Measurements from ENCODE around the genes INSL4, PLGRKT and MLANA.

DNA sequence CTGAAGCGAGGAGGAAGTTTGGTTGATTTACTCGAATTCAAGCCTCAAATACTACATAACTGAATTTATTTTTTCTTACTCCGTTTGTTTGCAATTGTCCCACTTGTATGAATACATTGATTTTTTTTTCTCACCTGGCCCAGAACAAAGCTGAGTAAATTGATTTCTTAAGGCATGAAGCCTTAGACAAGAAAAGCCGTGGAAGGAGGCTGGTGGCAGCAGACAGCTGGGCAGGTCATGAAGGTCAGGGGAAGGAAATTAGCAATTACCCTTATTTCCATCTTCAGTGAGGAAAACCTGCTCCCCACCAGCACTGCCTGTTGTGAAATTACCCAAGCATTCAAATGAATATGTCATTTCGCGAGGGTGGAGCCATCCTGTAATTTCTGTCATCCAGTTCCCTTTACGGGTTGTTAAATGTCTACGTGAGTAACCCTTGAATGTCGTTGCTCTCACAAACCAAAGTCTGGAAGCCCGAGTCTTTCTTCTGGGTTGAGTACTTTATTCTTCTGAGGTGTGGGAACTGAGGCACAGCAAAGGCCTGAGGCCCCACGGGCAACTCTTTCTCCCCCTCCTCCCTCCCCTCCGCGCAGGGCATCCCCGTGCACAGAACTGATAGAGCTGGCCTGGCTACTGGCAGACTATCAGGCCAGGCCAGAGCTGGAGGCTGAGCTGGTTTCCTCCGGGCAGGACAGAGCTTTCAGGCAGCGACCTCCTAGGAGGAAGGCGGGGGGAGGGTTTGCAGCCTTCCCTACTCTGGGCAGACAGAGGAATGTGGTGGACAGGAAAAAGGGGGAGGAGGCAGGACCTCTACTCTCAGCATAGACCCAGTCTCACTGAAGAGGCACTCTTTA lies 22.0 kb upstream of the AK3 start:
- PRO-cap, result no peak

GRCh38 chr9:4805424-4806072 lies 12.8 kb downstream of the RCL1 start:
- PRO-cap, result no peak

DNA sequence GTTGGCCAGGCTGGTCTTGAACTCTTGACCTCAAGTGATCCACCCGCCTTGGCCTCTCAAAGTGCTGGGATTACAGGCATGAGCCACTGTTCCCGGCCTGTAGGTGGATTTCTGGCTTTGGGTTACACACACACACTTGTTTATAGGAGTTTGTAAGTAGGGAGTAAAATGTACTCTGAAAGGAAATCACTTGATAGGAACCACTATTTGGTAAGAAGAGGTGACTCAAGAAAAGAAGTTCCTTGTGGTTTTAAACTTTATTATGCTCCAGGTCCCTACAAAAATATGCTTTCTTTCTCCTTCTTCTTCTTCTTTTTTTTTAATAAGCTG lies 42.8 kb upstream of the JAK2 start:
- PRO-cap, result no peak

DNA sequence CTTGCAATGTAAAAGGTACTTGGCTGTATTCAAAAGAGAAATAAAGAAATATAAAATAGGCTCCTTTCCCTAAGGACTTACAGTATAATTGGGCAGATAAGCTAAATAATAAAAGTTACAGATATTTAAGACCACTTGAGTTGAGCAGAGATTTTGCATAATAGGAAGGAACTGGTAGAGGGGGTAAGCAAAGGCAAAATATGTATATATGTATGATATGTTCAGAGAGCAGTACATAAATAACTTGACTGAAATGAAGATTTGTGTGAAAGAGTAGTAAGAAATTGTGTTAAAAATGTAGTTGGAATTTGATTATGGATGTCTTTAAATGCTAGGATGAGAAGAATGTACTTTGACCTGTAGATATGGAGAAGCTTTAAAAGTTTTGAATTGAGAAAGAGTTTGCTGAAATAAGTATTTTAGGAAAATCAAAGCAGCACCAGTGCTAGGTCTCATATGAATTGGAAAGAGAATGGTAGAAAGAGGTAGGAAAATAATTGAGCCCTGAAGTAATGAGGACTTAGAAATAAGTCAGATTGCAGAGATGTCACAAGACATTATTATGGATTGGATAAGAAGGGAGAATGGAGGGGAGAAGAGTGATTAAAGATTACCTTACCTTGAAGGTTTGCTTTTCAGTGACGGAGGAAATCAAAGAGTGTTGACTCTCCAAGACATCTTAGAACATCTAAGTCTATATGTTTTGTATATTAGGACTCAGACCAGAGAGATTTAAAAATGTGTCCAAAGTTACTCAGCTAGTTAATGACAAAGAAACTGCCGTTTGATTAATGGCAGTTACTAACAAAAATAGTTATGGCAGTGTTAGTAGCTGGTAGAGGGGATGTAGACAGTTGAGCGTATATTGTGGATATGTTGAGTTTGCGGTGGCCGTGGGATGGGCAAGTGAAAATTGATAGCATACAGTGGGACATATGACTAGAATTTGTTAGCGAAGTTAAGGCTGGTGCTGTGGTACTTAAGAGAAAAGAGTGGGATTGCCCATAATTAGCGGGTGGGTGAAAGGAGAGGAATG lies 4.8 kb downstream of the JAK2 start:
- PRO-cap, result no peak

- PRO-cap, result no peak
Measured at GRCh38 chr9:5134157-5134739, 51.2 kb downstream of the INSL6 start.

- PRO-cap, result no peak
Measured at GRCh38 chr9:5231183-5231720, at the start of gene INSL4. INSL4 (plus strand) TSS chr9:5231419.

DNA sequence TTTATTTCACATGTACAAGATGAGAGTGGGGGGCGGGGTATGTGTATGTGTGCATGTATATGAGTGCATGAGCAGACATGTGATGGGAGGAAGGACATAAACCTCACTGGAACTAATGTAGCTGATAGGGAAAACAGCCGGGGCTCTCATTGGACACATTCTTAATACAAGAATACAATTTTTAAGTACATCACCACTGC lies 6.6 kb upstream of the RLN2 start:
- PRO-cap, result unidirectional peak, plus-strand start at position 131 of the sequence

- PRO-cap, result no peak
Measured at GRCh38 chr9:5336663-5337157, 3.0 kb downstream of the RLN1 start.

DNA sequence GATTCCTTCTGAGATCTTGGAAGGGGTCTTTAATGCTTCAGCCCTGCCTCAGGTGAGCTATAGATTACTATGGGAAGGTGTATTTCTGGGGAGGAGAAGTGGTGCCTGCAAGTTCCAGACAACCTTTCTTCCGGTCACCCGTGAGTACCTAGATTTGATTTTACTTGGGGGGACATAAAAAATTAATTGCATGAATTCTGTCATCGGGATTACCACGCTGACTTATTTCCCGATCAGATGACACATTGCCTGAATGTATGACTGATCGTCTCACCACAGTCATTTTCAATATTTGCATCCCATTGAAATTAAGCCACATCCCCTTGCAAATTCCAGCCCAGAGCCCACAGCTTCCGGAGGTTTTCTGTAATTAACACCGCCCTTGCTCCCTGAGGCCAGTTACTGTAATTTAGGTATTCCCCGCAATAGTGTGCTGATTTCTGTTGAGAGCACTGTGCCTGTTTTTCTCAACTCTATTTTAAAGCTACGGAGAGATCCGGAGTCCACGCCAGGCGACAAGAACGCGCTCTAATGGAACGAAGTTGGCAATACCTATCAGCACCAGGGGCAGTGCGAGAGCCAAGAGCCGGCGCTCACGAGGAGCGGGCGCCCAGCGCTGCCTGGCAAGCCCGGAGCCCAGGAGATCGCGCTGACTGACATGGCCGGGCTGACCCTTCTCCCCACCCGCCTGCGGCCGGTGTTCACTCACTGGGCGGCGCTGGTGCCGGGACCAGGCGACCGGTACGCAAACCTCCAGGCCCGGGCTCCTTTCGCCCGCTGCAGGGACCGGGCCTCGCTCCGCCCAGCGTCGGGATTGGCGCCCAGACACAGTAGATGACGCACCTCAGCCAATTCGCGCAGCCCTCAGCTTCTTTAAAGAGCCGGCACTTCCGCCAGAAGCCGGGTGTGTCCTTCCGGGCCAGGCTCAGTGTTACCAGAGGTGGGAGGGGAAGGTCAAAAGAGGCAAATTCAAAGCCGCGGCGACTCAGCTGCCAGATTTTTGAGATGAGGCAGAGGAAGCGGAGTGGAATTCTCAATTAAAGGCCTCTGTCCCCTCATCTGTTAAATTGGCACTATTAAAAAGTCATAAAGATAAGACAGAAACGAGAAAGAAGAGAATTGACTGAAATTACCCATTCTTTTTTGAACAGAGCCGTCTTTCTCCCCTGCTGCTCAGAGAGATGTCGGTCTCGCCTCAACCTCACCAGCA lies at the start of gene PLGRKT:
PLGRKT (minus strand) TSS at position 846 of the 1,210 bp plus-strand sequence.
- PRO-cap, result bidirectional peak, plus-strand start at position 995 of the sequence, minus-strand start at position 779 of the sequence

DNA sequence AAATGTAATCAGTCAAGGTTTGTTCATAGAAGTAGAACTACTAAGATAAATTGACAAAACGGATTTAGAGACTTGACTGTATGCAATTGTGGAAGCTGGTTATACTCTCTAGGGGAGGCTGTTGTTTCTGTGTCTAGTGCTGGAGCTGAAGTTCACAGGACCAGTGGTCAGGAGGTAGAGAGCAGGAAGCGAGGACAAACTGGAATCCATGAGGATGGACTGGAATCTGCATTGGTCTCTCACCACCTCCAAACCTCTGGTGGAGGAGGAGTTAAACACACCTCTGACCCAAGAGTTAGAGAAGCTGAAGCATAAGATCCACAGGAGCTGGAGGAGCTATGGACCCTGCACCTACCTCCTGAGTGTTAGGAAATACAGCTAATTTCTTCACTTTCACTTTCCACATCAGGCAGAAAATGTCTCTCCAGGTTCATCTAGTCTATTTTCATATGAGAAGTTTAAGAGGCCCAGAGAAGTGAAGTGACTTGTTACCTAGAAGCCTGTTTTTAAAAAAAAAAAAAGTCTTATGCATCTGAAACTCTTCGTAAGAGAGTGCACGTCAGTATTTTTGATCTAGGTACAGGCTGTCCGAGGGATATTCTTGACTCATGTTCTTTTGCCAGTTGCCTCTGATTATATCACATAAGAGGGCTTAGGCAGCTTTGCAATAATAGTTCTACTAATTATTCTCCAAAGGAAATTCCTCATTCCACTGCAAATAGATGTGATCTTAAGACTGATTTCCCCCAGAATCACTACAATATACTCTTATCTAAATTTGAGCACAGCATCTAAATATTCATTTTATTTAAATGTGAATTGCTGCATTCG lies 20.1 kb upstream of the RIC1 start:
- PRO-cap, result no peak

- PRO-cap, result no peak
Measured at GRCh38 chr9:5757345-5758092, 75.4 kb downstream of the ERMP1 start.

DNA sequence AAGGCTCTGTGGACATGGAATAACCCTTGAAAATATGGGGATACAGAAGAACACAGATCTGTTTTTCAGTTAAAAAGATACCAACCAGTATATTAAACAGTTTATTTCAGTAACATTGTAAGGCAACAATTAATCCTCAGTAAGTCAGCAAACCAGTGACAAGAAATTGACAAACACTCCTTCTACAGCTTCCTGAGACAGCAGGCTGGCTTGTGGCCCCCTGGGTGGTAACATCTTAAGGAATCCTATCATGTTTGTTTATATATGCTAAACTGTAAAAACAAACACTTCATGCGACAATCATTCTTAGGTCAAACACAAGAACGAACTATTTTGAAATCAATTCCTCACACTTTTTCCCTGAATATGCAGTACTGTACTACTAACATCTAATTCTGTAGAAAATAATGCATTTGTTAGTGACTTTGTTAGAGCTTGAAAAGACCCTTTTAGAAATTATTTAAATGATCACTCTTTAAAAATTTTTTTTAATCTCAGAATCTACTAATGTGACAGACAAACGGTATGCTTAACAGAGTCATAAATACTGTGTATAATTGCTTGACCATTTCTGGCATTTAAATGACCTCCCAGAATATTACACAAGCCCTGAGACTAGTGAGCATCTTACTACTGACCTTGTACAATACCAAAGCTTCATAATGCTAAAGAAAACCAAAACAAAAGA lies 48.3 kb downstream of the ERMP1 start:
- PRO-cap, result no peak

GRCh38 chr9:5890780-5891236 lies at the start of gene MLANA:
MLANA (plus strand) TSS chr9:5890889.
- PRO-cap, result no peak

GRCh38 chr9:5892331-5892910 lies 1.7 kb downstream of the MLANA start:
- PRO-cap, result no peak

DNA sequence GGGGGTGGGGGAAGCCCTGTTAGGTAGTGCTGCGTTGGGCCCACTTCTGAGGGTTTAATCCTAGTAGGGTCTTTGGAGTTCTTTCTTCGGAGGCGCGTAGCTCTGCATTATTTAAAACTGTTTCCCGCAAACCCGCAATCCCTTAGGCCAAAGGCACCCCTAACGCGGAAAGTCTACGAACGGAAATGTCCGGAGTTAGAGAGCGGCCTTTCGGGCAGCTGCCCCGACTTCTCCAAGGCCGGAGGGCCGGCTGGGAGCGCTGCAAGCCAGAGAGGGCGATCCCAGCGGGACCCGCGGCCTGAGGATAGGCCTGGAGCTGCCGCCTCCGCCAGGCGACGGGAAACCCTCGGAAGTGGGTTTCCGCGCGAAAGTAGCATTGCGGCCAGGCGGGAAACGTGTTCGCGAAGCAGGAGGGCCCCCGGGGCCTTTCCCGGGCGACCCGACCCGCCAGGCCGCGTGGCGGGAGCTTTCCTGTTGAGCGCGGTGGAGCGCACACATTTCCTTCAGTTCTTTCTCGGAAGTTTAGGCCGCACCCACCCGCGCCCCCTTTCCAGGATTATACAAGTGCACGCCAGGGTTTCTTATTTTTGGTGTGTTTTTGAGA lies 630 bp upstream of the UHRF2 start:
- PRO-cap, result no peak

- PRO-cap, result no peak
Measured at GRCh38 chr9:6413890-6414338, 915 bp downstream of the UHRF2 start.

GRCh38 chr9:6414339-6414717 lies 1.3 kb downstream of the UHRF2 start:
- PRO-cap, result no peak

DNA sequence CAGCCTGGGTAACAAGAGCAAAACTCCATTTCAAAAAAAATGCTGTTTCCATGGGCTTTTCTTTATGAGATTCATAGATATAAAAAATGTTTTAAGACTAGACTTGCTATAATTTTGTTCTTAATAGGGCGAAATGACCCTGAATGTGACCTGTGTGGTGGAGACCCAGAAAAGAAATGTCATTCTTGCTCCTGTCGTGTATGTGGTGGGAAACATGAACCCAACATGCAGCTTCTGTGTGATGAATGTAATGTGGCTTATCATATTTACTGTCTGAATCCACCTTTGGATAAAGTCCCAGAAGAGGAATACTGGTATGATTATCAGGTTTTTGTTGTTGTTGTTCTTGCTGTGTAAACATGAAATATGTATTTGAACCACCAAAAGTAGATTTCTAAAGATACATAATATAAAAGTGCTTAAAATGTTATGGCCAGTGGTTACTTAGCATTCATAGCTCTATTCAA lies 64.5 kb downstream of the UHRF2 start:
- PRO-cap, result no peak

DNA sequence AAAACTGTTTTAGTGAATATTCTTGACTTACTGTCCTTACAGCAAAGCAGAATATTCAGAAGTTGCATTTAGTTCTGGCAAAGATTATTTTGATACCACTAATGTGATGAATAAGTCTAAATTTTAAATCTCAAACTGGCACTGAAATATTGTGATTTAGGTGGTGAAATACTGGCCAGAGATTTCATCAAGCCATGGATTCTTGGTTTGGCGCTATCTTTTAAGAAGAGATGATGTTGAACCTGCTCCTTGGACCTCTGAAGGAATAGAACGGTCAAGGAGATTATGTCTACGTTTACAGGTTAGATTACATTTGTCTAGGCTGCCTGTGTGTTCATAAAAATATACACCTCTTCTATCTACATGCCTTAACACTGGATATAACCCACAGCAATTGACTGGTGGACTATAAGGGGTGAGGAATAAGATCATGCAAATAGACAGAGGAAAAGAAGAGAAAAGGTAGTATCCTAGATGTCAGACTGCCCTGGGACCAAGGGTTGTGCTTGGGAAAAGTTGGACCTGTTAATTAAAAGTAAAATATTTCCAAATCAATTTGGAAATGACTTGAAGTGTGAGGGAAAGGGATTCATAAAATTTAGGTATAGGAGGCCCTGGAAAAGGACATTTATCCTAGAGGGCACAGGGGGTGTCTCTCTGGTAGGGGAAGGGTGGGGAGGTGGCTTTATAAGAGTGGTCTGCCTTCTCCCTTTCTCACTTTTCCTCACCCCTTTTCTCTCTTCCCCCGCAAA lies 85.0 kb downstream of the UHRF2 start:
- PRO-cap, result no peak

DNA sequence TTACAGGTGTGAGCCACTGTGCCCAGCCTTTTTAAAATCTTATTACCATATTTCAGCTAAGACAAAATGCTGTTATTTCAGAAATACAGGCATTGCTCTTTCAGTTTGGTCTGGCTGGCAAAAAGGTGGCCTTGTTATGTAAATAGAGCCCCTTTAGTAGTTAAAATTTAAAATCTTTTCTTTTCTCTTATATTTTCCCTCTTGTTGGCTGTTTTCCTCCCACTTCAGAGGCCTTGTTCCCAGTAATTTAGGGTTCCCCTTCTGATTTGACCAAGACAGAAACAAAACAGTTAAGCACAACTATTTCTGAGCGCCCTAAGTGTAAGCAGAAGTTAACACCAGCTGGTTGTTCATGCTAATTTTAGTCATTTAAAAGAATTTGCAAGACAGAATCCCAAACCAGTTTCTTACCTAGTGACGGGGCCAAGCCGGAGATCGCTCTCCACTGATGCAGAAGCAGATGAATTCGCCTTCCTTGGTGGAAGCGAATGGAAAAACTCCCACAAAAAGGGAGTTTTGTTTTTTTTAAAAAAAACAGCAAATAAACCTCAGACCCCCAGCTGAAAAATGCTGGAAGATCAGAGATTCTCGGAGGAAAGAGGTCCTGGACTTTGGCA lies 47.2 kb upstream of the GLDC start:
- PRO-cap, result no peak